Epidermal melanocyte (primary cell): ENCODE data around the gene YWHAG.

DNA sequence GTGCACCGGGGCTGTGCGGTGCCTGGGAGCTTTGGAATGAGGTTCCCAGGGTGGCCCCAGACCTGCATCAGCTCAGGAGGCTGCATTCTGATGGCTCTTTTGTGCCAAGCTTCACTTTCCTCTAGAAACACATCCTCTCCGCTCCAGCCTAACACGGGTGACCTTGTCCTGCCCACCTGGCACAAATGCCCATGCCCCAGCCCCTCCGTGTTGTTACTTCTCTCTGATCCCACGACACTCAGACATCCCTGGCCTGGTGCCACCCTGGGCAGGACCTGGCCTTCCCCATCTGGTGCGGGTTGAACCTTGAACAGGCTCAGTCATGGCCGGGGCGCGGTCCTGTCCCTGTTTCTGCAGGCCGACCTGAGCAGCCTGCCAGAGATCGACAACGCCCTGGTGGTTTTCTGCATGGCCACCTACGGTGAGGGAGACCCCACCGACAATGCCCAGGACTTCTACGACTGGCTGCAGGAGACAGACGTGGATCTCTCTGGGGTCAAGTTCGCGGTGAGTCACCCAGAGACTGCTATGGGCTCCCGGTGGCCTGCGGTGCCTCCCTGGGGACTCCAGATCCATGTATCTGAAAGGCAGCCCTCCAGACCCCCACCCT lies 14.3 kb downstream of the TMEM120A start:
- RRBS = no CpG with 5 or more reads among the region's 21 CpGs

DNA sequence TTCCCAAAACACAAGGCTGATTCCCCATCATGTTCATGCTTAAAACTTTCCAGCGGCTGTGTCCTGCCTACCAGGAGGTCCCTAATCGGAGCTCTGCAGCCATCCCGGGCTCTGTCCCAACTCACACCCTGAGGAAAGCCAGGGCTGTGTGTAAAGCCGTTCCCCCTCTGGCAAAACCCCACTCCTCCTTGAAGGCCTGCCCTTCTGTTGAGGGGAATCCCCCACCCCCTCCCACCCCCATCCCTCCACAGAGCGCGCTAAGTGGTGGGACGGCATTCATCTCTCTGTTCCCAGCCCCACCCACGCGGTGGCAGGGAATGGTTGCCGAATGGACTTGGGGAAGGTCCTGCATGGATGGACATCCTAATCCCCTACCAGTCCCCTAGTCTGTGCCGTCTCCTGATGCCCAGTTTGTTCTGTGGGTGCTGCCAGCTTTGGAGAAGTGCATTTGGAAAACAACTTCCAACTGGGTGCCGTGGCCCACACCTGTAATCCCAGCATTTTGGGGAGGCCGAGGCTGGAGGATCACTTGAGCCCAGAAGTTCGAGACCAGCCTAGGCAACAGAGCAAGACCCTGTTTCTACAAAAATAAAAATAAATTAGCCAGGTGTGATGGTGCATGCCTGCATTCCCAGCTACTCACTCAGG lies 785 bp upstream of the TMEM120A start:
- RRBS = 50% methylated on average over 2 of the region's 14 CpGs

- RRBS = no CpG with 5 or more reads among the region's 3 CpGs
Measured at GRCh38 chr7:76005659-76006010, 11.2 kb upstream of the TMEM120A start.

DNA sequence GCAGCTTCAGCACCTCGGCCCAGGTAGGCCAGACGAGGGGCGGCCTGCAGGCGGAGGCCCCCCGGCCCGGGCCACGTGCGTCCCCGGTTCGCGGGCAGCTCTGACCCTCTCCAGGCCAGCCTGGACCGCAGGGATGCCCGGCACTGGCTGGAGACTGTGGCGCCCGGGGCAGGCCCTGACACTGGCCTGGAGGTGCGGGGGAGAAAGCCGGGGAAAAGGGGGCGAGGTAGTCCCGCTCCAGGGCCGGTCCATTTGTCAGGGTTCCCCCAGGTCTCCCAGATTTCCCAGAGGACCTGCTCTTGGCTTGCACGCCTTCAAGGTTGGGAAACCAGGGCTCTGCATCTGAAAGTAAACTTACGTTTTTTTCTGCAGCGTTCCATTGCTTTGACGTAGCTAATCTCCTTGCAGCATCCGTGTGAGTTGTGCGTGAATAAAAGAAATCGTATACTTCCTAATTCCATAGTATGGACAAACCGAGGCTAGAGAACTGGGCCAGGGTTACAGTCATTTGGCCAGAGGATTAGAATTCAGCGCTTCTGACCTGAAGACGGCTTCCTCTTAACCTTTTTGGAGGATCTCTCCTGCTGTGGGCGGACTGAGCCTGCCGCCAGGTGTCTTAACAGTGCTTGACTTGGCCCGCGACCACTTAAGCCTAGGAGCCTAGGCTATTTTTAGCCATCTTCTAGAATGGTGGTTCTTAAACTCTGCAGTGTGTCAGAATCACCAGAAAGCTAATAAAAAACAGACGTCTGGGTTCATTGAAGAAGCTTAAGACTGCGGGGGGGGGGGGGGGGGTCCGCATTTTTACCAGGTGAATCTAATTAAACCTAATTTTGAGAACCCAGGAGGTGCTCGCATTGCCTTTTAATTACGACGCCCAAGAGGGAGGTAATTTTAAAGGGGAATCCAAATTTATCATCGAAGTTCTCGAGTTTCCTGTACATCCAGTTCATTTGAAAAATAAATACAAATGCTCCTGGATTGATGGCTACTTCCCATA lies 598 bp downstream of the MDH2 start:
- RRBS = 6% methylated on average over 12 of the region's 42 CpGs

DNA sequence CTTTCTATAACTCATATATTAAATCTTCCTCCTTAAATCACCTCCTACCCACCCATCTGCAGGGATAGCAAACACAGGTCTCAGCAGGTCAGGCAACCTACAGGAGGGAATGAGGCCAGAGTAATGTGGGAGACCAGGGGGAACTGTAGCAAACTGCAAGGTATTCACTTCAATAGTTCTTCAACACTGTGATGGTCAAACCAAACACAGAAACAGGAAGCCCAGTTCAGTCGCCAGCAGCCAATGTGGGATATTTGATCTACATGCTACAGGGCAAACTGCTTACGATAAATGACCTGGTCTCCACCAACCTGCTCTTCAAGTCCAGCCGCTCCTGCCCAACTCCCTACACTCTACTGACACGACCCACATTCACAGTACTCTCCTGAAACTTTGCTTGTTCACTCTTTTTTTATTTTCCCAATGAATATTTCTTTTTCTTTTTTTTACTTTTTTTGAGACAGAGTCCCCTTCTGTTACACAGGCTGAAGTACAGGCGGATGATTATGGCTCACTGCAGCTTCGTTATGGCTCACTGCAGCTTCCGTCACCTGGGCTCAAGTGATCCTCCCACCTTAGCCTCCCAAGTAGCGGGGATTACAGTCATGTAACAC lies 42.0 kb downstream of the MDH2 start:
- RRBS = no CpG with 5 or more reads among the region's 8 CpGs

DNA sequence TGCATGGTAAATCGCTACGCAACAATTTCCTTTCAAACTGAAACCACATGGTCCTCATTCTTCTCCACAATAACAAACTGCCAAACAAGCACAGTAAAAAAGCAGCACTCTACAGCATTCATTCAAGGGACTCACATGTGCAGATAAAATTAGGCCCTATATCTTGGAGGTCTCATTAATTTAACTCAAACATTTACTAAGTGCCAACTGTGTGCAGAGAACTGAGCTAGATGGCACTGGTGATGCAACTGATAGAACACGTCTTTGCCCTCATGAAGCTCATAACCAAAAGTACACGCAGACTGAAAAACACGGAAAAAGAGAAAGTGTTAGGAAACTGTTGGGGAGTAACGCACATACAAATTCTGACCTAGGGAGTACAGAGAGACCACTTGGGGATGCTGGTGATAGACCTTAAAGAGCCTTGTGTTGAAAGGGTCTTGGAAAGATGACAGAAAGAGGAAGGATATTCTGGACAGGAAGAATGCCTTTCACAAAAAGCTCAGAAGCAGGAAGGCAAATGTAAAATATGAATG lies 68.3 kb upstream of the SRRM3 start:
- RRBS = no CpG with 5 or more reads among the region's 6 CpGs

DNA sequence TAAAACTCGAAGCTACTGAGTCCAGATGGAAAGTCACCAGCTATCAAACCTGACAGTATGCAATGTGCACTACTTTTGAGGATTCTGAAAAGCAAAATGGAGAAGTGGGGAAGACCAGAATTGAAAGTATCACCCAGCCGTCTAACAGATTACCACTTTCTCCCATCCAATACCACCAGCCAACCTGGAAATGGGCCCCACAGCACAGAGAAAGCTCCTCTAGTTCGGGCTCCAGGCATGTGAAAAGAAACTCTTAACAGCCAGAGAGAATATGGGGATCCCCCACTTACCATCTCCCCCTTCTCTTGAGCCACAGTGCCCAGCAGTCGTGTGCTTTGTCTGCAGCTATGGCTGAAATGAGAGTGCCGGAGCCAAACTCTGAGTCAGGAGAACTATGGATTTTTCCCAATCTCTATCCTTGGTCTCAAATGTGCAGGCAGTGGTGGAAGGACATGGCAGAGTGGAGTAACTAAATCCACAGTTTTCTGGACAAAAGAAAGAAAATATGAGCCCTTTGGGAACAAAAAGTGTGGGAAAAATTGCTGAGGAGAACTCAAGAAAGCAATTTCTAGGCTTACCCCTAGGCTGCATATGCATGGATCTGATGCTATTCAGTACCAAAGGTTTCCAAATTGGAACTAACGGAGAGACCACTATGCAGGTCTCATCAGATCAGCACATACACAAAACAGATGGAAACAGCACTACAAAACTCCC lies 67.6 kb upstream of the SRRM3 start:
- RRBS = no CpG with 5 or more reads among the region's 6 CpGs

DNA sequence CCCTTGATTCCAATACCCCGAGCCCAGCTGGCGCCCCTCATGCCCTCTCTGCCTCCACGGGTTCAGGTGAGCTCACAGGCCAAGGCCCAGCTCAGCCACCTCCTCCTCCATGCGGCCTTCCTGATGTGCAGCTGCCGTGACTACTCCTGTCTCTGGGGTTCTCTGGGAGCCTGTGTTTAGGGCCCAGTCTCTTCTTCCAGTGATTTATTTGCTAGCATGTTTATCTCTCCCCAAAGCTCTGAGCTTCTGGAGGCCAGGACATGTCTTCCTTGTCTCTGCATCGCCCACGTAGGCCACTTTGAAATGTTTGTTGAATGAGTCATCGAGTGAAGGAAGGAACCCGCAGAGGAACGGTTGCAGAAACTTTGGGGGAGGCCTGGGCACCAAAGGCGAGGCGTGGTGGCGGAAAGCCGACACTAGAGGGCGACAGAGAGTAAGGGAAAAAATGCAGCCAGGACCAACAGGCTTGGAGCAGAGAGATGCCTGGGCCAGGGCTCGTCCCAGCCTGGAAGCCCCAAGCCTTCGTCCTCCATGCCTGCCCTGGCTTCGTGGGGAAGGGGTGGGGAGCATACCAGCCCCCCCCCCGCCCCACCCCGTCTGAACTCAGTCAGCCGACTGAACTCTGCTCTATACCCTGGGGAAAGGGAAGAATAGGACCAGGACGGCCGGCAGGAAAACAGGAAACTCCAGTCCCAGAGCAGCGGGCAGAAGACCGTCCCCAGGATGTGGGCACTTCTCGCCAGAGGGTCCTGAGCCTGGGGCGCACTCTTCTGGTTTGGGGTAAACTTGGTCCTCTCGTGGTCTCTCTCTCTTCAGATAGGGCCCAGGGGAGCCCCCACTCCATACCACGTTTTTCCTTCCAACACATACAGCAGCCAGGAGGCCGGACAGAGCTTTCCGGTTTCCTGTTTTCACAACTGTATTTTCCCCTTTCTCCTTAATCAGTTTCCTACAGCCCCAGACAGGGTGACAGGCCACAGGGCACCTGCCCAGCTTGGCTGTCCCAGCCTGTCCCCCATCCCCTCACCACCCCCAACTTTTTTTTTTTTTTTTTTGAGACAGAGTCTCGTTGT lies 10.8 kb upstream of the HSPB1 start:
- RRBS = no CpG with 5 or more reads among the region's 32 CpGs

DNA sequence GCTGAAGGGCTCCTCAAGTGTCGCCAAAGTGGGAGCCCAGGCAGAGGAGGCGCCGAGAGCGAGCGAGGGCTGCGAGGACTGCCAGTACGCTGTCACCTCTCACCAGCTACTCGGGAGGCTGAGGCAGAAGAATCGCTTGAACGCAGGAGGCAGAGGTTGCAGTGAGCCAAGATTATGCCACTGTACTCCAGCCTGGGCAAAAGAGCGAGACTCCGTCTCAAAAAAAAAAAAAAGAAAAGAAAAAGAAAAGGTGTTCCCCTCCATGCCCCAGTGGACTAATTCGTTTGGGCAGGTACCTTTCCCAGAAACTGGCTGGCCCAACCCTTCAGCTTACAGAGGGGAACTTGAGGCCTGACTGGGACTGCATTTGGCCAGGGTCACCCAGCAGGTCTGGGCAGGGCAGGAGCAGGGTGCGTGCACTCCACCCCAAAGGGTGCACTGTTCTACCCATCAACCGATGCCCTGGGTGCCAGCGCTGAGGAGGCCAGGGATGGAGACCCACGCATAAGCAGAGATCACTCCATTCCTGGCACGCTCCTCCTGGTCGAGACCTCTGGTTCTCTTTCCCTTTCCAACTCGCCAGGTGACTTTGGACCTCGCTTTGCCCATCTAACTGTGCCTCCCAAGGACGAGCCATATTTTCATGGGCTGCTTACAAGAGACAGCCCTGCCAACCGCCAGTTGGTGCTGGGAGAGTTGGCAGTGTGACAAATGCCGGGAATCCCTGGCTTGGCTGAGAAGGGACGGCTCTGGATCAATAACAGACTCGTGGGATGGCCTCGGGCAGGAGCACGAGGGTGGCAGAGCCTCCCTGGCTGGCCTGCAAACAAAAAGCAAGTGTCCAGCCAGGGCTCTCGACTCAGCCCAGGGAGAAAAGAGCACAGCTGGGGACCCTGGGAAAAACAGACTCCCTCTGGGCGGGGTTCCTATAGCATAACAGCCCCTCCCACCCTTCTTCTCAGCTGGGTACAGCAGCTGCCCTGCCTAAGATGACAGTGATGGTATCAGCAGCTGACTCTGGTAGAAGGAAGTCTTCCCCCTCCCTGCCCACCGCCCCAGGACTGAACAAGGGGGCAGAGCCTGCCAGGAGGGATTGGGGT lies 7.8 kb downstream of the HSPB1 start:
- RRBS = no CpG with 5 or more reads among the region's 31 CpGs

- RRBS = no CpG with 5 or more reads among the region's 12 CpGs
Measured at GRCh38 chr7:76327938-76328393, 25.5 kb downstream of the HSPB1 start.

- RRBS = no CpG with 5 or more reads among the region's 30 CpGs
Measured at GRCh38 chr7:76329664-76330374, 27.3 kb downstream of the HSPB1 start.

GRCh38 chr7:76332017-76332563 lies 26.7 kb downstream of the YWHAG start:
- RRBS = no CpG with 5 or more reads among the region's 10 CpGs

DNA sequence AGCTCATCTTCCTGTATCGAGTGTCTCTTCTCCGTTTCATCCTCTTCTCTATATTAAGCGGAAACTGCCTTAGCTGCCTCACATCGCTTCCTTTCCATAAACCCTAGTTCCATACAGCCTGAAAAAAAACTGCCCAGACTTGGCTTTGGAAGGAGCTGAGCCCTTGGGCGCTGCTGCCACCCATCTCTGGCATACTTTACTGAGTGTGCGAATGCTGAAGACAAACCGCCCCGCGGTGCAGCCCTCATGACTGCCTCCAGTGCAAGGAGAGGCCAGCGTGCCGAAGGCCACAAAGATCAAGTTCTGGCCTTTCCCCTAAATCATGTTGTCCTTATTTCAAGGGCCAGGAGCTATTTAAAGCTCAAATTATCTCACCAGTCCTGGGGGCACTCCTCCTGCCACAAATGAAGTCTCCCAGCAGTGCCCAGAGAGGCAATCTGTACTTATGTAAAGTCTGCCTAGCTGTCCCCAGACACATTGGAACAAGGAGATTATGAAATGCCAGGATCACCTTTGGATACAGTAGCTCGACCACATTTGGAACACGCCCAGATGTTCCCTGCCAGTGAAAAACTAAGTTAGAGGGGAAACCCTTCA lies 25.2 kb downstream of the YWHAG start:
- RRBS = no CpG with 5 or more reads among the region's 13 CpGs

- RRBS = no CpG with 5 or more reads among the region's 5 CpGs
Measured at GRCh38 chr7:76335694-76336170, 23.1 kb downstream of the YWHAG start.

DNA sequence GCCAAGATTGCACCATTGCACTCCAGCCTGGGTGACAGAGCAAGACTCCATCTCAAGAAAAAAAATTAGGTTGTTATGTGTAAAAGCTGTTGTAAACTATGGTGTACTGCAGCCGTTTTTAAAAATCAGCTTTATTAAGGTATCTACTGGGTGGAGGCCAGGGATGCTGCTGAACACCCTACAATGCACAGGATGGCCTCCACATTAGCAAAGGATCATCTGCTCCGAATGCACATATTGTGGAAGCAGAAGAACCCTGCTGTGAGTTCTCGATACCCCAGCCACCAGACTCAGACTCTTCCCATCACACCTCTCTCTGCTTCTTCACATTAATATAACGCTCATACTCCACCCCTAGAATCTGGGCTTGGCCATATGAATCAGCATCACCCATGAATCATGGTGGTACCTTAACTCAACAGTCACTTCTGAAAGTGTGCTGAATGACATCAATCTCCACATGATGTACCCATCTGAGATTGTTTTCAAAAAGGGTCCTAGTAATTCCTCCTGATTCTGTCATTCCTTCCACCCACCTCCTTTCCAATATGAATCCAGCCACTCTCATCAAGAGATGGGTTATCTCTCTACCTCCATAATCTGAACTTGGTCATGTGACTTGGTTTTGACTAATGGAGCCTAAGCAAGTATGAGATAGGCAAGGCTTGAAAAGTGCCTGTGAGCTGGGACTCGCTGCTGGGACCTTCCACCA lies 15.6 kb downstream of the YWHAG start:
- RRBS = no CpG with 5 or more reads among the region's 5 CpGs

- RRBS = 3% methylated on average over 17 of the region's 27 CpGs
Measured at GRCh38 chr7:76358388-76358573, 510 bp downstream of the YWHAG start.

DNA sequence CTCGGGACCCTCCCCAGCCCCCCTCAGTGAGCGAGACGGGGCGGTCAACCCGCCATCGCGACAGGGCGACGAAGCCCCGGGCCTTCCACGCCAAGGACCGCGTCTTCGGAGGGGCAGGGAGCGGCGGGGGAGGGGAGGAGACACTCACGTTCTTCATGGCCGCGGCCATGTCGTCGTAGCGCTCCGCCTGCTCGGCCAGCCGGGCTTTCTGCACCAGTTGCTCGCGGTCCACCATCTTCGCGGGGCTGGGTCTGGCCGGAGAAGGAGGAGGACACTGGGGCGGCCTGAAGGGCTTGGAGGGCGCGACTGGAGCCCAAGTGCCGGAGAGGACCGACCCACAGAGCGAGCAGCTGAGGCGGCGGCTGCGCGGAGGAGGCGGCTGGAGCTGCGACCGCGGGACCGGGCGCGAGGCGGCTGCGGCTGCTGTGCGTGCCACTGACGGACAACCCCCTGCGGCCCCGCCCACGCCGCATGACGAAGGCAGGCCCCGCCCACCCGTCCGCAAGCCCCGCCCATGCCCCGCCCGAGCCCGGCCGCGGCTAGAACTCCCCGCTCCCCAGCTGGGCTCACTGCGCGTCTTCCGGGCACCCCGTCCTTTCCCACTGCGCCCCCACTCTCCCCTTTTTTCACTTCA lies at the start of gene YWHAG:
TSS of gene YWHAG (minus strand) at position 418 of the 634 bp plus-strand sequence.
- RRBS = 2% methylated on average over 37 of the region's 71 CpGs

GRCh38 chr7:76359719-76360036 lies 887 bp upstream of the YWHAG start:
- RRBS = no CpG with 5 or more reads among the region's 6 CpGs

DNA sequence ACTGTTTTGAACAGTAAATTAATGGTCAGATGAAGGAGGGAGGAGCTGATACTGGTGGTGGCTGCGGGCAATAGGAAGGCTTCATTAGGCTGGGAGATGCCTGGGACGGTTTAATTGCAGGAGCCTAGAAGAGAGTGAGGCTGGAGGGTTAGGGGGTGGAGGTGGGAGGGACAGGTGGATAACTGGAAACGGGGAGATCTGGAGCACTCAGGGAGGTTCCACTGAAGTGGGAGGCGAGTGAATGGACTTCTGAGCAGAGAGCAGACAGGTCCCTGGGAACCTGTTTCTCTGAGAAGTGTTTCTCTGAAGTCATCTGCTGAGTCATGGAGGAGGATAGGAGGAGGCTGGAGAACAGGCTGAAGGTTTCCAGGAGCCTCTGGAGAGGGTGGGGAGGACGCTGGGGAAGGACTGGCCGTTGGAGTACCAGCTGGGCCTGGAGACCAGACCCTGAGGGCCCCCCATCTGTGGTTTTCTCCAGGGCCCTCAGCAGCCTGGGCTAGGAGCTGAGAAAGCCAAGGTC lies 14.4 kb upstream of the YWHAG start:
- RRBS = no CpG with 5 or more reads among the region's 6 CpGs

GRCh38 chr7:76445640-76446056 lies 15.9 kb upstream of the DTX2 start:
- RRBS = no CpG with 5 or more reads among the region's 5 CpGs